ENCODE measurements around the genes FAM78B, MAEL and MPC2.

GRCh38 chr1:165853856-165854616, 26.6 kb downstream of the UCK2 start:
- PRO-cap = no peak

DNA sequence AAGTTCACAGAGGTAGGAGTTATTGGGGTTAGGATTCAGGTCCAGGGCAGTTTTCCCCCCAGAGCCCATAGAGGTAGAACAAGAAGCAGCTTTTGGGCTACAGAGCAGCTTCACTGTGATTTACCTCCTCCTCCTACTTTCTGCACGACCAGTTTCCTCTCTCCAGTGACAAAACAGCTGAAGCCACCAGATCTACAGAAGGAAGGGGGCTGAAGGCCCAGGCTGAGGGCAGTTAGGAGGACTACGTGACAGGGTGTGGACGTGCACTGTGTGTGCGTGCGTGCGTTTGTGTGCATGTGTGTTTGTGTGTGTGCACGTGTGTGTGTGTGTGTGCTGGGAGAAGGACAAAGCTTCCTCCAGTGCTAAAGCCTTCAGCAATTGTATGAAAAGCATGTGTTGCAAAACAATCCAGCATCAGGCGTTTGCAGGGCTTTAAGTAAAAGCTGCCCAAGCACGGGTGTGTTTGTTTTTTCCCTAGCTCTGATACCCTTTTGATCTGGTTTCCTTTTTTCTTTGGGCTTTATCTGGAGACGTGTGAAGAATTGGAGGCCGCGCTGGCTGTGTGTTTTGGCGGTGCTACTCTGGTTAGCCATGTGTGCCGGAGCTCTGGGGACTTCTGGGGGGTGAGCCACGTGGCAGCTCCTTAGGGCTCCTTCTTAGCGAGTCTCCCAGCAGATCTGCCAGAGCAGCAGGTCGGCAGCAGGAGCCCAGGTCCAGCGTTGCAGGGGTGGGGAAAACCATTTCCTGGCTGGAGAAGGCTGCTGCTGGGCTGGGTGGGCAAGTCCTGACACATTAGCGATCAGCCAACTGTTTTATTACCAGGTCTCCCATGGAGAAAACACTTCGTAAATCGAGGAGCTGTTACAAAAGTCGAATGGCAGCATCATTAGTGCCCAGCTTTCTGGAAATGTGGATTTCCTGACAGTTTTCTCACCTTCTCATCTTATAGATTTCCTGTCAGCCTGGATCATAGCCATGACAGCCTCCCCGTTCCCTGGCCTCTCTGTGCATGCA, 73.3 kb downstream of the UCK2 start:
- PRO-cap = unidirectional peak, minus-strand start at position 679 of the sequence

- PRO-cap = unidirectional peak, plus-strand start at chr1:166167218
Observed at GRCh38 chr1:166166597-166167808, at the start of gene FAM78B. Gene FAM78B, minus strand, starts transcription at chr1:166167001.

DNA sequence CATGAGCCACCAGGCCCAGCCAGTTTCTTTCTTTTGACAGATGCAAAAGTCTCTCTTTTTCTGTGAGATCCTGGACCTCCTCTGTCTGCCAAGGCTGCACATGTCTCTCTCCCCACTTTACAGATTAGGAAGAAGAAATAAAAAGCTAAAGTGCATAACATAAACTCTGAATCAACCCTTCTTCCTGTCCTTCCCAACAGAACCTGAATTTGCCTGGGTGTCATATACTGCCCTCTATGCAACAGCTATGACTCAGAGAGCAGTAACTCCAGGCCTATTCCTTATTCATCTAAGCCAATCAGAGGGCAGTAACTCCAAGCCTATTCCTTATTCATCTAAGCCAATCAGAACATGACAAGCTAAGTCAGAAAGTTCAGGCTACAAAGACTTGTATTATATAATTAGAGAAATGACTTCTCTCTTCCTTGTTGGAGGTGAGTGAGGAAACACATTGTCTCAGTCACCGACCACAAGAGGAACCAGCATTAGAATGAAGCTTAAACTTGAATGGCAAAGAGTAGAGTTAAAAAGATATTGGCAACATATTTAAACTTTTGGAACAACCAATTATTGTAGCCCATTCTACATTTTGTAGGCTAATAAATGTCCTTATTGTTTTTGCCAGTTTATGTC, 26.2 kb upstream of the TADA1 start:
- PRO-cap = no peak

DNA sequence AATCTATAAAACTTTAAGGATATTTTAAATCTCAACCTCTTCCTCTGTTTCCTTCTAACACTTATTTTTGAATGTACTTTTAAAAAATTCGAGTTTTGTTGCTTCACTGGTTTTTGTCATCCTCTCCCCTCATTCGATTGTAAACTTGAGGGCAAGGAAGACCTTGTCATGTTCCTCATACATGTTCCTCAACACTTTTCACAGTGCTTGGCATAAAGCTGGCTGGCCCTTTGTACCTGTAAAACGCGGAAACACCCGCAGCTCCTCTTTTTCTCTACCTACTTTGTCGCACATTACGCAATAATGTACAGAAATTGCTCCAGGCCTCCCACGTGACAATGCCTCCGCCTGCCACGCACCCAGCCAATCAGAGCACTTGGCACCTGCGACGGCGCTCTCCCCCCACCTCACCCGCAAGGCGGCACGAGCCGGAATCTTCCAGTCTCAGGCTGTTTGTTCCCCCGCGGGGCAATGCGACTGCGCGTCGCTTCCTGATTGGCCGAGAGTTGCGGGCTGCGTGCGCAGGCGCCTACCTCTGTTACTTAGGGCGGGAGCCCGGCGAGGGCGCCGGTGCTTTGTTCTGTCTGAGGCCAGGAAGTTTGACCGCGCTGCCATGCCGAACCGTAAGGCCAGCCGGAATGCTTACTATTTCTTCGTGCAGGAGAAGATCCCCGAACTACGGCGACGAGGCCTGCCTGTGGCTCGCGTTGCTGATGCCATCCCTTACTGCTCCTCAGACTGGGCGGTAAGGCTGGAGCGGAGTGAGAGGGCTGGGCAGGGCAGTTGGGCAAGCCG, at the start of gene MAEL:
TSS of gene MAEL (plus strand) at position 541 of the 795 bp plus-strand sequence.
- PRO-cap = no peak

- PRO-cap = no peak
Observed at GRCh38 chr1:167249061-167249978, 28.6 kb downstream of the POU2F1 start.

- PRO-cap = no peak
Observed at GRCh38 chr1:167344584-167345568, 124.2 kb downstream of the POU2F1 start.

DNA sequence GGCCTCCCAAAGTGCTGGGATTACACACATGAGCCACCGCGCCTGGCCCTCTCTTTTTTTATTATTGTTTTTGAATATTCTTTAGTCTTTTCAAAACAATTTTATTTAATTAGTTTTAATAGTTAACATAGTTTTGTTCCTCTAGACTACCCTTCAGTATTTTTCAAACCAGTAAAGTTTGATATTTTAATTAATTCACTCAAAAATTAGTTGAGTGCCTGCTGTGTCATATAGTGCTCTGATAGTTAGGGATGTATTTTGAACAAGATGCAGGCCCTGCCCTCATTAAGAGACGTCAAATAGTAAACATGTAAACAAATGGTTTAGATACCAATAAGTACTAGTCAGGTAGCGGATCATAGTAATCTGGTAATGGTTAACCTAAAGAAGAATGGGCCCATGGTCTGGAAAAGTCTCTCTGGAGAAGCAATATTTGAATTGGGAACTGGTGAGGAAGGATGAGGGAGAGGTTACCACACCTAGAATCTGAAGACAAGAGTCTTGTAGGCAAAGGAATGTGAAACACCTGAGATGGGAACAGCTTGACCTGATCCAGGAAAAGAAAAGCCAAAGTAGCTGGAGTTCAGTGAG, 136.4 kb downstream of the CD247 start:
- PRO-cap = no peak

- PRO-cap = no peak
Observed at GRCh38 chr1:167439211-167440064, 78.9 kb downstream of the CD247 start.

DNA sequence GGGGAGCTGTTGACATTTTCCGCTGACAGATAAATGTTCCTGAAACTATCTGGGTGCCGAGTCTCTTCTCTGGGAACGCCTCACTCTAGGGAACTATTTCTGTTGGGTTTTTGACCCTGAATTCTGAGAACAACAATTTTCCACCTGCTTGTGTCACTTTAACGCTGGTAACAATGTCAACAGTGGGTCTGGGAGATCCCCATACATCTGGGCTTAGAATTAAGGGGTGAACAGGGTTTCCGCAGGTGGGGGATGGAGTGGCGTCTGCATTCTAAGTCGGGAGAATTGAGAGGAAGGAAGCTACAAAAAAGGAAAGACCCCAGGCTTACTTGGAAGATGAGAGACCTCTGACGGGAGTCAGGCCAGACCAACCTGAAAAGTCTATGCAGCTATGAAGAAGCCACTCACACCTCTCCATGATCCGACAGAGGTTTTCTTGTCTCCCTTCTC, 8.7 kb downstream of the CD247 start:
- PRO-cap = no peak

DNA sequence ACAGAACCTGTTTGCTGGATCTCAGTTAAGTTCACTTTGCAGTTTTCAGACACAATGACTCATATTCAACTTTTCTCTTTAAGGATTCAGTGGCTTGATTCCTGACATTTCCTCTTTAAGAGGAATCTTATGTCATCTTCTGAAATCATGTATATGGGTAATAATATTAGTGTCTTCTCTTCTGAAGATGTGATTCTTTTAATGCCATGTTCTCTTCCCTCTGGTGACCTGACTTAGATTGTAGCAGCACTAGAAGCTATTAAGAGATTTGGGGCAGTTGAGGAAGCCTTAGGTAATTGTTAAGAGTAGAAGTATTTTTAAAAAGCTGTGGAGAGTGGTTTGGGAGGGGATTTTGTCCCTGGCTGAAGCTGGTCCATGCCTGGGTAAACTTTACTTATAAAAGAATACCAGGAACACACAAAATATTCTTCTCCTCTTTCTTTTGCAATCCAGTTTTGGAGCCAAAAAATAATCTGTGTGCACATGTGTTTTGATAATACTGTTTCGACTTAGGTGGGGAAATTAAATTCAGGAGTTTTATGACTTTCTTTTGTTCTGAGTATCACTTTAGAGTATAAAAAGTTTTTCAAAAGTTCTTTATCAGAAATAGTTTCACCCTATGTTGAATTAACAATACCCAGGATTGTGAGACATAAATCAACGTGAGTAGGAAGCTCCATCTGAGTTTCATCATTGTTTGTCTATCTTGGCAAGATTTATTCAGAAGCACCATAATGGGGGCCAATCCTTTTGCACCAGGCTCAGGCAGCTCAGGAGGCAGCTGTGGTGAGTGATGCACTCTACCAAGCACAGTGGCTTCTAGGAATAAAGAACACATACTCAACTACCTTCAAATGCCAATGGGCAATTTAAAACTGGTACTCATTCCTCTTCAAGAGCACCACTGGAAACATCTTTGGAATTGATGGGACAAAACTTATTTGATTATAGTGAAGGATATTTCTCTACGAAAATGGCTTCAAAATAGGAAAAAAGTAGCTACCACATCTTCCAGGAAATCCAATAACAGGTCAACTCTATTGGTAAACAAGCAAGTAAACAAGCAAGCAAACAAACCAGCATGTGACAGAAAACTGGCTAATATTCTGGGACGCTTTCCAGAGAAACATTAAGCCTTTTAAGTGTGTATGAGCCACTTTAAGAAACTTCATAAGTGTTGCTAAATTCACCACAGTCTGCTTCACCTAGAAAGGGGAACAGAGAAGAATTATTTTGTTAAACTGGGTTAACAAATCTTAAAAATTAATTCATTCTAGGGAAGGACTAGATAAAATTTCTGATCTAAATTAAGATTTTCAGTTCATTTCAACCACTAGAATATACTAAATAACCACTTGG, 12.0 kb downstream of the CREG1 start:
- PRO-cap = no peak

DNA sequence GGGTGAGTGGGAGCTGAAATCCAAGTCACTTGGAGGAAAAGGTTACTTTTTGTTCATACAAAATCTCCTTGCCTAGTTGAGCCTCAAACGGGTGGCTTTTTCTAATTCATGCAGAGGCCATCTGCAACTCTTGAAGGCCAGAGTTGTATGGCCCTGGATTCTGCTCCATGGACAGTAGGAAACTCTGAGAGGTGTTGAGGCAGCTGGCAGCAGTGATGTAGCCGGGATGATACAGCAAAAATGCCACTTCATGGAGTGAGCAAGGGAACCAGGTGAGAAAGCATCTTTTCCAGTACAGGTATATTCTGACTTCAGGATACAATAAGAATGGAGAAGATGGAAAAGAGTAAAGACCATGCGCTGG, 3.5 kb downstream of the RCSD1 start:
- PRO-cap = no peak

GRCh38 chr1:167720929-167721605, 715 bp upstream of the MPZL1 start:
- PRO-cap = unidirectional peak, plus-strand start at chr1:167721192

DNA sequence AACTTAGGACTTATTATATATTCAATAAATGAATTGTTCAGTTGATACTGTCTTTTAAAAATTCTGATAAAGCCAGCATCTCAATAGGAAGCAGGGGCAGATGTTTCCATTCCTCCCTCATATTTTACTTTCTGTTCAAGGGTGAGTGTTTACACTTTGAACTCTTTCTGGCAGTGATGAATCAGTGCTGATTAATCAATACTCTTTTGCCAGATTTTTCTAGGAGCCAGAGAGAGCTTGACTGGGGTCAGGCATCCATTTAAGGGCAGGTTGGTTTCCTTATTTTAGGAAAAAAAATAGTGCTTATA, 30.7 kb downstream of the MPZL1 start:
- PRO-cap = no peak

DNA sequence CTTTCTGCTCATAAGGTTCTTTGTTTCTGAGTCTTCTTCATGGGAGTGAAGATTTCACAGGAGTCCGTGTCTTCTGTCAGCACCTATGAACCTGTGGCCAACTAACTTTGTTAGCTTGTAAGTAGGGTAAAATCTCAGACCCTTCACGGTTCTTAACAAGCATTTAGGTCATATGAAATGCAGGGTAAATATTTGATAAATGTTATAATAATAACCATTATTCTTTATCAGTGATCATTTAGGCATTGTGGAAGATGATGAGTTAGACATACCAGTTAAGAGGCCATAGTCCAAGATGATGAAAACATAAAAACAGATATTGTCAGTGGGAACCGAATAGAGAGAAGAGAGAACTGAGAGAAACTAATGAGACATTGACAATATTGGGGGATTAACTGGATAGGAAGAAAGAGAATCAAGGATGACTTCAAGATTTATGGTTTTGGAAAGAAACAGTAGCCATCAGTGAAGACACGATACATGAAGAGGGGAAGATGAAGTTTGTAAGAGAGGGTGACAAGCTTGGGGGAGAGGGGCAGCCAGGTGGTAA, 47.8 kb downstream of the MPZL1 start:
- PRO-cap = no peak

DNA sequence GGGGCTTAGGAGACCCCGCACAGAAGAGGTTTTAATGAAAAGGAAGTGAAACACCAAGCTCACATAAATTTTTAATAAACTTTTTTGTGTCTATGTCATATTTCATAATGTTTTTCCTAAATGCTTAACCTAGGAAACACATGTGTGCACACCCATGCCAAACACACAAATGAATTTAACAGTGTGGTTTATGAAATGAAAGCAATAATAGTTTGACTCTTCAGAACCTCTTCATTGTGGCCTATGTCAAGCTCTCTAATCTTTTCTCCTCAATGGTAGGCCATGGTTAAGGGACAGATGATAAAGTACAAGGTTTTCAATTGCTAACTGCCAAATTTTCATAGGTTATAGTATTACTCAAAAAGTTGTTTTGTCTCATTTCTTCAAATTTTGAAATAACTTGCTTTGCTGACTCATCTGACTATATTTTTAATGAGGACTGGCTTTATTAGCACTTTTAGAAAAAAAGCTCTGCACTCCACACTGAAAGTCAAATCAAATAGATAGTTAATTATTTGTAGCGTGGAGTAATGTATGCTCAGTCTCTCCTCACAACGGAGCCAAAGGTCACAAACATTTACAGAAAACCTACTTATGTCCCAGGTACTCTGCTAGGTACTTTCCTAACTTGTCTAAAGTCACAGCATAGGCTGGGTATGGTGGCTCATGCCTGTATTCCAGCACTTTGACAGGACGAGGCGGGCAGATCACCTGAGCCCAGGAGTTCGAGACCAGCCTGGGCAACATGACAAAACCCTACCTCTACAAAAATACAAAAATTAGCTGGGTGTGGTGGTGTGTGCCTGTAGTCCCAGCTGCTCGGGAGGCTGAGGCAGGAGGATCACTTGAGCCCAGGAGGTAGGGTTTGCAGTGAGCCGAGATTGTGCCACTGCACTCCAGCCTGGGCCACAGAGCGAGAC, 3.0 kb upstream of the ADCY10 start:
- PRO-cap = no peak

GRCh38 chr1:167936451-167937417, at the start of gene MPC2:
Gene MPC2, minus strand, starts transcription at chr1:167937072.
- PRO-cap = bidirectional peak, plus-strand start at chr1:167936696, minus-strand start at chr1:167936562; bidirectional peak, plus-strand start at chr1:167937280, minus-strand start at chr1:167937093

GRCh38 chr1:167973883-167974237, 37.0 kb upstream of the MPC2 start:
- PRO-cap = no peak

GRCh38 chr1:168092274-168092779, 44.4 kb downstream of the GPR161 start:
- PRO-cap = no peak

DNA sequence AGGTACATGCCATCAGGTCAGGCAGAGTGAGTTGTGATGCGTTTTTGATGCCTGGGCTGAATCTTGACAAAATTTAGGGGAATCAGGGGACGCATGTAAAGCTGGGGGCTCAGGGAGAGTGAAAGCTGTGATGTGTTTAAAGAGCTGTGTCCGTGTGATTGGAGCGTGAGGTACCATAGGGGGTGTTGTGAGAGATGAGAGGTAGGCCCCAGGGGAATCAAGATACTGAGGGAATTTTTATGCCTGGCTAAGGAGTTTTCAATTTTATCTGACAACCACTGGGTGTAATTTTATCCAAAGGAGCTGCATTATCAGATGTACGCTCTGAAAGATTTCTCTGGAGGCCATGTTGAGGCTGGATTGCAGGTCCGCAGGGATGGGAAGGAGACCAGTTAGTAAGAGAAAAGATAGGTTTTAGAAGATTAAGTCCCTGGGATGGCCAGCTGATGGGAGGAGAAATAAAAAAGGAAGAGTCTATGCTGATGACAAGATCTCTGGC, 1.1 kb downstream of the TIPRL start:
- PRO-cap = no peak